ENCODE measurements around a stretch of chr17.

GRCh38 chr17:8513721-8514163 is 78.1 kb downstream of the NDEL1 start:
- RRBS, result no CpG with 5 or more reads among the region's 11 CpGs

DNA sequence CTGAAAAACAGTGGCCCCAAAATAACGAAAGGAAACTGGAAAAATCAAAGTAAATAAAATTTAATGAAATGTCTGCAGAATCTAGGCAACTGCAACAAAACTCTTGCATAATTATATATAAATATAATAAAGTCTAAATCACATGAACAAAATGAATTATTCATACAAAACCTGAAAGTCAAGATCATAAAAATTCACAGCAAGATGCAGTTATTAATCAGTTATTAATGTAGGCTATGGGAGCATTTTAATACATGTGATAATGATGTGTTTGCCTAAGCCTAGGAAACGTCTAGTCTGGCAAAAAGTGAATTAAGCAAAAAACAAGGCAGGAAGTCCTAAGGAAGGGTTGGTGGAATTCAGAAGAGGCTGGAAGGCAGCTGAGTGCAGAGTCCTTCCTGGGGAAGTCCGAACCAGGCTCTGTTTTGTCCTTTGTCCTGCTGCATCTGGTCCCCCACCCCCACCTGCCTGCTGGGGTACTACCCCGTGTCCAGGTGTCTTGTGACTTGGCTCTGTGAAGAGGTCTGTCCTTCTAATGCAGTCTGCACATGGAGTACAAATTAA is 1.4 kb upstream of the MYH10 start:
- RRBS, result no CpG with 5 or more reads among the region's 4 CpGs

DNA sequence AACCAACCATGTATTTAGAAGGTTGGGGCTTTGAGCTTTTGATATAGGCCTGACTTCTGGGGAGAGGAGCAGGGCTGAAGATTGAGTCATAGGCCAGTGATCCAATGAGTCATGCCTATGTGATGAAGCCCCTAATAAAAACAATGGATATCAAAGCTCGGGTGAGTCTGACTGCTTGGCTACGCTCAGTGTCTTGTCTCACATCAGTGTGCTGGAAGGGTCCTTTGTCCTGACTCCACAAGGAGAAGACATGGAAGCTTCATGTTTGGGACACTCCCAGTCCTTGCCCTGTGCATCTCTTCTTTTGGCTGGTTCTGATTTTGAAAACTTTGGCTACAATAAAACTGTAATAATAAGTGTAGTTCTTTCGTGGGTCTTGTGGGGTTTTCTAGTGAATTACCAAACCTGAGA is 7.1 kb downstream of the MFSD6L start:
- RRBS, result no CpG with 5 or more reads among the region's 3 CpGs

GRCh38 chr17:8888453-8889047 is 21.1 kb upstream of the PIK3R6 start:
- RRBS, result no CpG with 5 or more reads among the region's 19 CpGs

GRCh38 chr17:8929113-8929584 is 36.4 kb downstream of the PIK3R5 start:
- RRBS, result no CpG with 5 or more reads among the region's 1 CpG

DNA sequence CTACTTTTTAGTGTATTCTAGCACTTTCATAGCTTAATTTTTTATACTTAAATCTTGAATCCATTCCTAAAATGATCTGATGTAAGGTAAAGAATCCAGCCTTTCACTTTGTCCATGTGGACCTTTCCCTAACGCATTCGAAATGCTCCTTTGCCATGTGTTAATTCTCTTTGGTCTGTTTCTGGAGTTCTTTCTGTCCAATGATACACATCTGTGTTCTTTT is 74.0 kb downstream of the NTN1 start:
- RRBS, result no CpG with 5 or more reads among the region's 2 CpGs

DNA sequence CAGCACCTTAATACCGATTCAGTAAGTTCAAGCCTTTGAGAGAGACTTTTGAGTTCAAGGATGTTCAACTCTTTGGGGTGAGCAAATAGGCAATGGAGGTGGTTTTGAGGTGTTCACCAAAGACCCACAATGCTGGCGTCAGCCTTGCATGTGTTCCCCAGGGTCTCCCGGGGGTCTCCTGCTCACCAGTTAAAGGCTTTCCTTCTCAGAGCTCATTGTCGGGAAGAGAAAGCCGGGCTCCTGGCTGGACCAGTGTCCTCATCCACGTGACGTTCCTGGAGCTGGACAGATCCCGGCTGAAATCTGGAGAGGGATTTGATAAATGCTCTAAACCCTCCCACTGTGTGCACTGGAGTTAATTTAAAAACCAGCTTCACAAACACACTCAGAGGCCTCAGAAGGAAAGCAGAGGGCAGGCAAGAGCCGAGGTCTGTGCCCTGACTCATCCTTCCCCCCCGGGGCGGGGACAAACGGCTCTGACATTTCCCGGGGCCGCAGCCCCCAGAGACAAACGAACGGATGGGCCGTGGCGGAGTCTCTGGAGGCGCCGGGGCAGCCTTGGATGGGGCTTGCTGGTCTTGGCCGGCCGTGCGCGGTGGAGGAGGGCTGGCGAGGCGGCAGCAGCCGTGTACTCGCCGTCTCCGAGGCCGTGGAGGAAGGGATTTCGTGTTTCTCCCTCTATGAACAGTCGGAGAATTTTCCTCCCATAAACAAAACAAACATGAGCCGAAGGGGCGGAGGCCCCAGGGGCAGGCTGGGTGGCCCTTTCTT is 94.1 kb downstream of the NTN1 start:
- RRBS, result 13% methylated on average over 14 of the region's 35 CpGs

GRCh38 chr17:9150220-9151132 is 129.2 kb downstream of the NTN1 start:
- RRBS, result 16% methylated on average over 12 of the region's 27 CpGs

DNA sequence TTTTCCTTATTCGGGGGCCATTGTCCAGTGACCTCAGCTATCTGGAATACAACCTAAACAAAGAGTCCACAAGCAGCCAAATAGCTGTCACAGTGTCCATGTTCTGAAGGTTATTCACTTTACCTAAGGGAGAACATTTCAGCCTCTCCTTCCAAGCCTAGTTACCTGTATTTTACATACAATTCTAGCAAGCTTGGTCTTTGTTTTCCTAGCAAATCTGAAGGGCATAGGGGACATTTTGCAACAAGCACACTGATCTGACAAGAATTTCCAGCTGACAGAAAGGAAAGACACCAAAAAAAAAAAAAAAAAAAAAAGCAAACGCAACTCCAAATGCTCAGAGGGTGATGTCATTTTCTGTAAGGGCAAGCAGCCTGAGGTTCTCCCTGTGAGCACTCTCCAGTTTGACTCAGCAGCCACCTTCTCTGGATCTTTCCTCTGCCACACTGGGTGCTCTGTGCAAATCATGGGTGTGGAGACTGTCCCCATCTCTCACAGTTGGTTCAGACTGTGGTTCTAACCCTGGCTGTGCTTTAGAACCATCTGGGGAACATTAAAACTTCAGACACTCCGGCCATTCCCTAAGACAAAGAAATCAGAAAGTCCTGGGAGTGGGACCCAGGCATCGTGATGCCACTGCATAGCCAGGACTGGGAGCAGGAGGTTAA is 196.4 kb downstream of the NTN1 start:
- RRBS, result no CpG with 5 or more reads among the region's 4 CpGs

DNA sequence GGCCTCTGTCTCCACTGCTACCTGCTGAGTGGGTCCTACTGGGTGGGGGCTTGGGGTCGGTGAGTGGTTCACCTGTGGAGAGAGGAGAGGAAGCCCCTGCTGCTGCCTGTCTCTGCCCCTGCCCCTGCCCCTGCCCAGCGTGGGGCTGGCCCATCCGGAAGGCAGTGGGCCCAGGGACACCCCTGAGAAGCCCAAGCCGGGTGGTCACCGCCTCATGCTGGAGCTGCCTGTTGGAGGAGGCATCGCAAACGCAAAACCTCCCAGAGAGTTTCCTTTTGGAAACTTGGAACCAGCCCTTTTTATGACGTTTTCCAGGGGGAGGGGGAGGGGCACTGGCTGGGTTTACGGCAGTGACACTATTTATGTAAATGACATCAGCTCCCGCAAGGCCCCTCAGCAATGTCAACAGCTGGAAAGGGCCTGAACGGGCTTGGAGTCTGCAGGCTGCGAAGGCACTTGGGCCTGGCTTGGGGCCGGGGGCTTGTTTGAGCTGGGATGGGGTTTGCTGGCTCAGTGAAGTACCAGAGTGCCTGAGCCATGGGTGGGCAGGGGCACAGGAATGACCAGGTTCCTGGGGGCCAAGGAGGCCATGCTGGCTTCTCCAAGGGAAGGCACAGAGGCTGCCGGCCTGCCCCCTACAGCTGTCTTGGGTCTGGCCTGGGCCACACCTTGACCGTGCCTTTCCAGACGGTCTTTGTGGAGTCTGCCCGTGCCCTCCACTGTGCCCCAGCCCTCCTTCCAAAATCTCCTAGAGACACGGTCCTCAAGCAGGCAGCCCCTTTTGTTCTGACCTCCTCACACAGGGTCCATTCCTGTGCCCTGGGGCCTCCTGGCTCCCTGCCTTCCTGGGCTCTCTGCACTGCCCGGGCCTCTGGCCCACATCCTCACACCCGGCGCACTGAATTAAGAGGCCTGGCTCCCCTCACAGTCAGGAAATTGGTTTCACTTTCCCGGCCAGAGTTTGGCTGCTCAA is 219.6 kb downstream of the NTN1 start:
- RRBS, result 66% methylated on average over 4 of the region's 22 CpGs

- RRBS, result no CpG with 5 or more reads among the region's 13 CpGs
Observed at GRCh38 chr17:9331525-9332033, 244.0 kb downstream of the STX8 start.

- RRBS, result no CpG with 5 or more reads among the region's 3 CpGs
Observed at GRCh38 chr17:10069308-10069620, 129.1 kb downstream of the GAS7 start.

GRCh38 chr17:11238607-11239089 is 2.4 kb upstream of the SHISA6 start:
- RRBS, result no CpG with 5 or more reads among the region's 4 CpGs

DNA sequence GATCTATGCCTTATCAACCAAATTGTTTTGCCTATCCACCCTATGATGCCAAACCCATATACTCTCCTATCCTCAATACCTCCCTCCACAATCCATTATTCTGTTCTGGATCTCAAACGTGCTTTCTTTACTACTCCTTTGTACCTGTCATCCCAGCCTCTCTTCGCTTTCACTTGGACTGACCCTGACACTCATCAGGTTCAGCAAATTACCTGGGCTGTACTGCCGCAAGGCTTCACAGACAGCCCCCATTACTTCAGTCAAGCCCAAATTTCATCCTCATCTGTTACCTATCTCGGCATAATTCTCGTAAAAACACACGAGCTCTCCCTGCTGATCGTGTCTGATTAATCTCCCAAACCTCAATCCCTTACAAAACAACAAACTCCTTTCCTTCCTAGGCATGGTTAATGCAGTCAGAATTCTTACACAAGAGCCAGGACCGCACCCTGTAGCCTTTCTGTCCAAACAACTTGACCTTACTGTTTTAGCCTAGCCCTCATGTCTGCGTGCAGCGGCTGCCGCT is 22.2 kb downstream of the ZNF18 start:
- RRBS, result no CpG with 5 or more reads among the region's 11 CpGs

DNA sequence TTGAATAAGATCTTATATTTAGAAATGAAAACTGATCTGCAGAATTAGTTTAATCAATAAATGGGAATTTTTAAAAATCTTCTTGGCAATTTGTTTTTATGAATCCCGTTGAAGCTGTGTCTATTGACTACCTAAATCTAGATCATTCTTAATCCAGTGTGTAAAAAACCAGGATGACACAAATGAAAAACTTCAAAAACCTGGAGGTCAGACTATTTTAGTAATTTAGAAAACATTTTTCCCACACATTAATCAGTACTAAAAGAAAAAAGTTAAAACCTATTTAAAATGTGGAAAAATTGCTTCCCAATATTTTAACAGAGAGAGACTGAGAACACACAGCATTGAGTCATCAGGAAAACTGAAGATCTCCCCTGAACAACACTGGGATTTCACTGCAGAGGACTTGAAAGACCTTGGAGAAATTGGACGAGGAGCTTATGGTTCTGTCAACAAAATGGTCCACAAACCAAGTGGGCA is 60.4 kb downstream of the MAP2K4 start:
- RRBS, result no CpG with 5 or more reads among the region's 2 CpGs

GRCh38 chr17:12406590-12407082 is 259.1 kb upstream of the MYOCD start:
- RRBS, result no CpG with 5 or more reads among the region's 3 CpGs

DNA sequence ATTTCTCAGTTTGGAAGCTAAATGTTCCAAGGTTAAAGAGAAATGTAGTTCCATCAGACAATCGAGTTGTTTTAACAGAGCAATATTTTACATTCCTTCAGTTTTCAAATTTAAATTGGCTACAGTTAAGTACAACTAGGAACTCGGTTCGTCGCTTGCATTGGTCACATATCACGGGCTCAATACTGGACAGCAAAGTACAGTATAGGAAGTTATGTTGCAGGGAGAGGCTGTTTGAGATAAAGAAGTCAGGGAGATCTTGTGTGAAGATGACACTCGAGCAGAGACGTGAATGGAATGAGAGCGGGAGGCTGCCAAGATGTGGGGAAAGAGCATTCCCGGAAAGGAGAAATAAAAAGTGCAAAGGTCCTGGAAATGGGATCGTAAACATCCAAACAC is 43.1 kb upstream of the MYOCD start:
- RRBS, result no CpG with 5 or more reads among the region's 10 CpGs

GRCh38 chr17:12789664-12790437 is 553 bp downstream of the ARHGAP44 start:
- RRBS, result 3% methylated on average over 19 of the region's 73 CpGs

GRCh38 chr17:12985335-12986368 is 32.2 kb downstream of the ELAC2 start:
- RRBS, result no CpG with 5 or more reads among the region's 17 CpGs

GRCh38 chr17:13776074-13776687 is 174.5 kb upstream of the HS3ST3A1 start:
- RRBS, result no CpG with 5 or more reads among the region's 8 CpGs

Data from UCH-1 (cell line).